Smooth muscle cell (in vitro differentiated cells): ENCODE data around the genes BBS10 and ALX1.

GRCh38 chr12:76347992-76348694 is at the start of gene BBS10:
TSS of gene BBS10 (minus strand) at chr12:76348415.
- RAMPAGE, long total RNA: no peak

GRCh38 chr12:76372951-76373605 is 24.9 kb upstream of the BBS10 start:
- RAMPAGE, long total RNA: no peak

DNA sequence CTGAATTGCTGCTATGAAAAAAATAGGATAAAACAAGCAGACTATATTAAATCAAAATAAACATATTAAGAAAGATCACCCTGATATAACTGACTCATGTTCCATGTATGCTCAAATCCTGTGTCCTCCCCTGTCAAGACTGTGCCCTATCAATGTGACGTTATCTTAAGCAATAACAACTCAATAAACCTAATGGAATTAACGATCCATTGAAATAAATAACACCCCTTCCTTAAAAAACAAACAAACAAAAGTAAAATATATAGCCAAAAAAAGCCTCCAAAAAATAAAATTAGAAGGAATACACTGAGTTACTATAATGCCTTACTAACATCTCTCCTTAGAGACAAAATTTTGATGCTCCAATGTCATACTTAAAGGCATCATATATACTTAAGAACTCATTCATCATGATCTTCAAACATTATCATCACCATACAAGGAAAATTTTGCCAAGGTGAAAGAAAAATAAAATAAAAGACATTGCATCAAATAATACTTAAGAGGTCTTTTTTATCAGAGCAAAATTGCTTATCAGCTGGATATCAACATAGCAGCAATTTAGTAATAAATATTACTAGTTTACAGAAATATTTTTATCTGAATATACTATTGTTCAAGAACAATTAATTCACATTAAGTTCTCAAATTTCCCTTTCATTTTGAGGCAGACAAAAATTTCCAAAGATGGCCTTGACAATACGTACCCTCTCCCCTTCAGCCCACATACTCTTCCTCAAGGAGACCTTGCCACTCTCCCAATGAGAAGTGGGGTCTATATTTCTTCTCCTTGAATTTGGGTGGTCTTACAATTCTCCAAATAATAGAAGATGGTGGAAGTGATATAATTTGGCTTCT is 25.6 kb upstream of the BBS10 start:
- RAMPAGE, long total RNA: no peak

GRCh38 chr12:76503958-76504537 is 55.5 kb downstream of the OSBPL8 start:
- RAMPAGE, long total RNA: no peak

- RAMPAGE, long total RNA: no peak
Measured at GRCh38 chr12:76551404-76552126, 8.0 kb downstream of the OSBPL8 start.

DNA sequence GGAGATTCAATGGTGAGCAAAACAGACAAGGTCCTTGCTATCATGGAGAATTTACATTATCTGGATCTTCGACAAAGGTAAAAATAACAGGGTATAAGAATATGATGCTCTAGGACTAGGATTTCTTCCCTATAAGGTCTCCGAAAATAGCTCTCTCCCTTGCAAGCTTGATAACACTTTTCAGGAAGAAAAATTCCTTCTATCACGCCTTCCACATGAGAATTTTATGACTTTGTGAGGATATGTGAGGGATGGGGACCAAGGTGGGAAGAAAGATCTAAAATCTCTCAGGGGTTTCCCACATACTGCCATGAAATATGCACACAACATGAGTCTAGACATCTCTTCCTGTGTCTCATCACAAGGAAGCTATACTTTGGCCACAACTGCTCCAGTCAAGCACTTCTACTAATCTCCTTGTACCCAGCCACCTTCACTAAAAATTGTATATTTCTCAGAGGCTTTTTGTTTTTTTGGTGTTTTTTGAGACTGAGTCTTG is 3.3 kb downstream of the OSBPL8 start:
- RAMPAGE, long total RNA: no peak

DNA sequence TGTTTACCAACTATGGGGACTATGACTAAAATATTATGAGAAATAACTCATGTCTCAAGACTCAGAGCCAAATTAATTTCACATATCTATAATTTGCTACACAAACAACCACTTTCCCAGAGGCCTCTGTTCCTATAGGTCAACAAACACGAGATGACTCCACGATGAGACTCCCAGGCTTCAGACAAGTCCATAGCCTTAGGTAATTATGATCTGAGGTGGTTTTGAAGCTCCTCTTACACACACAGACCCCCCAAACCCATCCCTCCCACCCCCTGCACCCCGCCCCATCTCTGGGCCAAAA is 143.8 kb downstream of the PAWR start:
- RAMPAGE, long total RNA: no peak

GRCh38 chr12:79558047-79558513 is 132.7 kb downstream of the PAWR start:
- RAMPAGE, long total RNA: no peak

DNA sequence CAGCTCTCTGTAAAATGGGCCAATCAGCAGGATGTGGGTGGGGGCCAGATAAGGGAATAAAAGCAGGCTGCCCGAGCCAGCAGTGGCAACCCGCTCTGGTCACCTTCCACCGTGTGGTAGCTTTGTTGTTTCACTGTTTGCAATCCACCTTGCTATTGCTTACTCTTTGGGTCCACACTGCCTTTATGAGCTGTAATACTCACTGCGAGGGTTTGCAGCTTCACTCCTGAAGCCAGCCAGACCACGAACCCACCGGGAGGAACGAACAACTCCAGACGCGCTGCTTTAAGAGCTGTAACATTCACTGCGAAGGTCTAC is 20.9 kb upstream of the PAWR start:
- RAMPAGE, long total RNA: no peak

DNA sequence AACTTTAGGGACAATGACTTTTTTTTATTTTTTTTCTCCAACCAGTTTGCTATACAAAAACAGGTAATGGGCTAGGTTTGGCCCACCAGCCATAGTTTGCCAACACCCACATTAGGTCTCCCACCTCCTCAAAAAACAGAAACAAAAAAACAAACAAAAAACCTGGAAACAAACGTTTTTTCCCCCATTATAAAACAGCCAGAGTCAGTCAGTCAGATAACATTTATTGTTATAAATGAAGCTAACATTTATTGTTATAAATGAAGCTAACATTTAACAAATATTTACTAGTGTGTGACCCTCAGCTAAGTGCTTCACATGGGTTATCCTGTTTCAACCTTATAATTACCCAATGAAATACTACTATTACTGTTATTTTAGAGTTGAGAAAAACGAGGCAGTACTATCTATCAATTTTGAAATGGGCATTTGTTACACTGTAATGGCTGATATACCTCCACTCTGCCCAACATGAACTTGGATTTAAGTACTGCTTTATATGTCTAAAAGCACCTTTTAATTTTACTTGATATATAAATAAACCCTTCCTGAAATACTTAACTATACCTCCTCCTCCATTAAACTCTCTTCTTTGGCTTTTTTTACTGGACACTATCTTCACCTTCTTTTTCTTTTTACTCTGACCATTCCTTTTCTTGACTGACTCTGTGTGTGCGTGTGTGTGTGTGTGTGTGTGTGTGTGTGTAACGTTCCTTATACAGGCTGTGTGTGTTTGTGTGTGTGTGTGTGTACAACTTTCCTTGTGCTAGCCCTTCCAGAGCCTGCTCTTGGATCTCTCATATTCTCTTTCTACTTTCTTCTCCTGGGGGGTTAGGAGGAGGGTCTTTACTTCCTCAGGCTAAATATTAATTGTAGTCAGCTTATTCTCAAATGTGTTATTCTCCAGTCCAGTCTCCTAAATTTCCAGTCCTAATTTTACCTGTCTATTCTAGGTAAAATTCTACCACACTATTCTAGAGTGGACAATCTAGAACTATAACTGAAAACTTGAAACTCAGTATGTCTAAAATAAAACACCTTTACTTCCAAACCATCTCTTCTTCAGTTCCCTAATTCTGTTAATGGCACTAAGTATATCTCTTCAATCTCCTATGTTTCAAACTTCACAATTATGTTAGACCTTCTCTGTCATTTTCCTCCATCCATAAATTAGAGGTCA is 121.3 kb upstream of the PAWR start:
- RAMPAGE, long total RNA: no peak

DNA sequence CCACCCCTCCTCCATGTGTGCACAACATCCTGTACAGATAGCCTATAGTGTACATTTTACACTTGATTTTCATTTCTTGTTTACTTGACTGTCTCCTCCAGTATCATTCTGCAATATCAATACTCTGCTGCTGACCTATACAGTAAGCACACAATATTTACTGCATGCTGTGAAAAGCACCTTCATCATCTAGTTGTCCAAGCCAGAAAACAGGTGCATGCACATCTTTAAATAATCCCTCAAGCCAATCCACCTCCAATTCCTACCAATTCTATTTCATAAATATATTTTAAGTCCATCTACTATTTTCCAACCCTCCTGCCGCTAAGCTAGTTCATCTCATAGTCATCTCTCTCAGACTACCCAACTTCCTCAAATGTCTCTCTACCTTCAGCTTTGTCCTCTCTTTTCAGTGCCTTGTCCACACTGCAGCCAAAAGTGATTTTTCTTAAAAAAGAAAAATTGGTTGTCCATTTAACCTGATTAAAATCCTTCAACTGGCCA is 16.5 kb downstream of the PPP1R12A start:
- RAMPAGE, long total RNA: no peak

DNA sequence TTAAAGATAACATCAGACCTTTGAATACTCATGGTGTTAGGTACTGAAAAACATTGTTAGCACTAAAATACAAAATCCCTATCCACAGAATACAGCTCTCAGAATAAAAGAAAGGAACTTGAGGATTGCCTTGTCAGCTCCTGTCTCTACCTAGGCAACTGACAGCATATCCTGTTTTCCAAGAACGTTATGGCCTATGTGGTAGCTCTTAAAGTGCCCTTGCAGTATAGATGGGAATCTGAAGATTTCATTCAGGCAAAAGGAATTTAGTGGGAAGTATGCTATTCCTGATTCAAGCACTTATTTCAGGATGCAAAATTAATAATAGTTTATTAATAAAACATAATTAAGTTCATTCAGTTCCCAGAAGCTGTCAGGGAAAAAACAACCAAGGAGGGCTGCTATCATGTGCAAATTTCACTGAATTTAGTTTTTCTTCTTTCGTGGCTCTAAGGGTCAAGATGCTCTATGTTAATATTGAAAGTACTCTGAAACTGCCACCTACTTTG is 1.9 kb upstream of the PPP1R12A start:
- RAMPAGE, long total RNA: no peak

- RAMPAGE, long total RNA: no peak
Measured at GRCh38 chr12:80917573-80918104, 20.1 kb downstream of the LIN7A start.

DNA sequence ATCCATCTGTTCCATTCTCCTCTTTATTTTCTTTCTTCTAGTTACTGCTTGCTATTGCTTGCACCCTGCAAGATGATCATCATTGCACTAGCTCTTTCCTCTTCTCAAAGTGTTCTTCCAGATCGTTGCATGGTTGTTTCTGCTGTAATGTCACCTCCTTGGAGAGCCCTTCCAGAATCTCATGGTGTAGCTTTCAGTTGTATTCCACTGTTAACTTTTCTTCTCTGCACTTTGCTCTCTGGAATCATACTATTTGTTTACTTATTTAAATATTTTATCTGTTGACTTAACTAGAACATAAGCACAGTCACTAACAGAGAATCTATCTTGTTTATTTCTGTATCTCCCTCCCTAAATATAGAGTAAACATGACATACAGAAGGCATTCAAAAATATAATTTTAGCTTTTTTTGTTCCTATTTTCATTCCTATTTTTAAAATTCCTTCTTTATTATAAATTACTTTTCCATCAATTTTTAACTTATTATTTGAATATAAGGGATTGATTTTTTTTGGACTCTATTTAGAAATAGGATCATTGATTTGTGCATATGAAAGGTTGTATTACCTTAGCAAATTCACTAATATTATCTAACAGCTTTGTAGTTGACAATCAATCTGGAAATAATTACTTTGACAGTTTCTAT is 11.7 kb downstream of the LIN7A start:
- RAMPAGE, long total RNA: no peak

- RAMPAGE, long total RNA: no peak
Measured at GRCh38 chr12:82740320-82740871, 53.7 kb downstream of the TMTC2 start.

GRCh38 chr12:82804824-82805273 is 118.1 kb downstream of the TMTC2 start:
- RAMPAGE, long total RNA: no peak

- RAMPAGE, long total RNA: no peak
Measured at GRCh38 chr12:83150531-83150932, 463.8 kb downstream of the TMTC2 start.

DNA sequence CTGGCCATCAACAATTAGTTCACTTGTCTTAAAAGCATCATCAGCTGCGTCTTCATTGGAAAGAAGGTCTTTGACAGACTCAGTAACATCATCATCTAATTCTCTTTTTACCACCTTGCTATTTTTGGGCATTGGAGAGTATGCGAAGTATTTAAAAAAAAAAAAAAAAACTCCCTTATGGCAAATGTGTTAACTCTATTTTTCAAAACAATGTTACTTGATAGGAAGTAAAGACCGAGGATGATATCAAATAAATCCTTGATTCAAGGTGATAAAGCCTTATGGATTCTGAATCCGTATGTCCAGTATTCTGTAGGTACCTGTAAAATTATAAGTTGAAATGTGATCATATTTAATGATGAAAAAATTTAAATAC is 20.6 kb downstream of the SLC6A15 start:
- RAMPAGE, long total RNA: no peak

DNA sequence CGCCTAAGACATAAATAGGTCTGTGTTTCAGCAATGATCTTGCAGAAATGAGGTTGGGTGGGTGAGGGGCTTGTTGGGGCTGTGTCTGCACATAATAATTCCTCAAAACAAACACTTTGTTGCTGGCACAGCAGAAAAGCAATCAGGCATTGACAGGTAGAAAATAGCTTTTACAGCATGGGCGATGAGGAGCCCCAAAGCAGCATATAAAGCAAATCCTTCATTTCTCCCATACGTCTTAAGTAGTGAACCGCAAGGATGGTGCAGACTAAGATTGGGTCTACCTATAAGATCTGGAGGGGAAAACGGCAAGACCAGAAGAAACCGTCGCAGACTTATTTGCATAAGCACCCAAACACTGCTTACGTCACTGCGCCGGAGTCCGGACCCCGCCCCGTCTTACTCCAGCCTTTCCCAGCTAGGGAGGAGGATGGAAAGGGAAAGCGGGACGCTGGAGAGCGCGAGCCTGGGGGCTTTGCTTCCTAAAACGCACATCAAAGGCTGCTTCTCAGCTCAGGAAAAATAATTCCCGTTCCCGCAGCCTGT is 1.5 kb downstream of the SLC6A15 start:
- RAMPAGE, long total RNA: no peak

GRCh38 chr12:85279631-85280340 is at the start of gene ALX1:
TSS of gene ALX1 (plus strand) at chr12:85280220.
- RAMPAGE, long total RNA: start-site peak on the plus strand at chr12:85280203-85280234, 30 and 6 reads in 2 replicates